Hepatocyte (in vitro differentiated cells and primary cell): ENCODE measurements around a stretch of chr18.

GRCh38 chr18:12944811-12945263, 3.0 kb upstream of the SEH1L start:
- RAMPAGE, long total RNA = no peak
- RRBS = no CpG with 5 or more reads among the region's 6 CpGs

GRCh38 chr18:12995456-12996110, 4.4 kb downstream of the CEP192 start:
- RAMPAGE, long total RNA = no peak
- RRBS = no CpG with 5 or more reads among the region's 6 CpGs

DNA sequence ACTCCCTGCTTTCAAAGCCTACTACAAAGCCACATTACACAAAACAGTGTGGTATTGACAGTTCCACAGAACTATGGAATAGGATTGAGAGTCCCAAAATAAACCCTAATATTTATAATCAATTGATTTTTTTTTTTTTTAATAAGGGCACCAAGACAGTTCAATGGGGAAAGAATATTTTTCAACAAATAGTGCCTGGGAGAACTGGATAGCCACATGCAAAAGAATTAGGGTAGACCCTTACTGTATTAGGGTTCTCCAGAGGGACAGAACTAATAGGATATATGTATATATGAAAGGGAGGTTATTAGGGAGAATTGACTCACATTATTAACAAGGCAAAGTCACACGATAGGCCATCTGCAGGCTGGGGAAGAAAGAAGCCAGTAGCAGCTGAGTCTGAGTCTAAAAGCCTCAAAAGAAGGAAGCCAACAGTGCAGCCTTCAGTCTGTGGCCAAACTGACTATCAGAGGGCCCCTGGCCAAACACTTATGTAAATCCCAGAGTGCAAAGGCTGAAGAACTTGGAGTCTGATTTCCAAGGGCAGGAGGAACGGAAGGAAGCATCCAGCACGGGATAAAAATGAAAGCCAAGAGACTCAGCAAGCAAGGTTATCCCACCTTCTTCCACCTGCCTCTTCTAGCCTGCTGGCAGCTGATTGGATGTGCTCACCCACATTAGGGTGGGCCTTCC, 108.1 kb upstream of the LDLRAD4 start:
- RAMPAGE, long total RNA = no peak
- RRBS = no CpG with 5 or more reads among the region's 3 CpGs

DNA sequence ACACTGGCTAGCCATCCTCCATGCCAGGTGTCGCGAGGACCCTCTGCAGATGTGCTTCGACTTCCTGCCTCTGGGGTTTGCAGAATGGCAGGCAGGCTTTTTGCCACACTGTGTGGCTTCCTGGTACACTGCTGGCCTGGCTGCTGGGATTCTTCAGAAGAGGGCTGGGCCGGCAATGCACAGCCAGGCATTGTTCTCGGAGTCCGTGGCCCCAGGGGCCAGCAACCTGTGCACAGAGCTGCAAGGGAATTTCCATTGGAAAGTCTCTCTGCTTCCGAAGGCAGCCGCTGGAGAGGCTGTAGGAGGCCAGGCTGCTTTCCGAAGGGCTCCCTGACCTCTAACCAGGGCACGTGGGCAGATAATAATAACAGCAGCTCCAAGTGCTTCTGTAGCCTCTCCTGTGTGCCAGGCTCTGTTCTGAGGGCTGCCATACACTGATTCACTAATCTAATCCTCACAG, 4.8 kb downstream of the LDLRAD4 start:
- RAMPAGE, long total RNA = no peak
- RRBS = no CpG with 5 or more reads among the region's 10 CpGs

- RAMPAGE, long total RNA = no peak
- RRBS = no CpG with 5 or more reads among the region's 11 CpGs
Measured at GRCh38 chr18:13279239-13279545, 60.6 kb downstream of the LDLRAD4 start.

DNA sequence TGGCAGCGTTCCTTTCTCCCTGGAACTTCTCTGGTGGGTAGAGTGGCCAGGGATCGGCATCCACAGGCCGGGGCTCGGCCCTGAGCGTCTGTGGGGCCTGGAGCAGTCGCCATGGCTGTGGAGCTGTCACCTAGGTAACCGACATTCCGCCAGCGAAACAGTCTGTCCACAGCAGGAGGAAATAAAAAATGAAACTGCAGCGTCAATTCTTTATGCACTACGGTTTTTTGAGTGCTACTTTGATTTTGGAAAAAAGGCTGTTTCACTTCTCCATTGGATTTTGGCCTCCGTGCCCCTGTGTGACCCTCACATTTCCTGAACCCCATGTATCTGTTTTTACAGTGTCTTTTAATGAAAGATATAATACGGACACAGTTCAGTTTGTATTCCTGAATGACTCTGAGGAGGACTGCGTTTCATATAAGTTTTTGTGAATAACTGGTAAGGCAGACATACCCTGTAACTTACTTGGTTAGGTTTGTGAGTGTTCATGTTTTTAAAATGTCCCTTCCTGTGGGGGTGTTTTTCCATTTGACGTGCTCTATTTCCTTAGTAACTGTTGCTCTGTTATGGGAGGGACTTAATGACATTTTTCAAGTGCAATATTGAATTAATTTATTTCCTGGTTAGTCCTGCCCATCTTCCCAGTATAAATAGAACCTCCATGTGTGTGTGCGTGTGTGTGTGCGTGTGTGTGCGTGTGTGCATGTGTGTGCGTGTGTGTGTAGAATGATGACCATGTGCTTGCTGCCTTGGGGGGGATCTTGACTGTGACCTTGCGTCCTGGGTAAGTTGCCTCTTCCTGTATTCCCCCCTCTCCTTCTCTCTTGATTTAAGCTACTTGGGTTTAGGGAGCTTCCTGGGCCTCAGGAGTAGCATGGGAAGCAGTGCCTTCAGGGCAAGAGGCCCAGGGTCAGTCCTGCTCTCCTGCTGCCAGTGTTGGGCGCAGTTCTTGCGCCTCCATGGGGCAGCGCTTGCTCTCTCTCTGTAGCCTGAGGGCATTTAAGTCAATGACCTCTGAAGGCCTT, 163.7 kb downstream of the LDLRAD4 start:
- RAMPAGE, long total RNA = no peak
- RRBS = no CpG with 5 or more reads among the region's 23 CpGs

GRCh38 chr18:13438680-13439110, 220.1 kb downstream of the LDLRAD4 start:
- RAMPAGE, long total RNA = no peak
- RRBS = no CpG with 5 or more reads among the region's 5 CpGs

DNA sequence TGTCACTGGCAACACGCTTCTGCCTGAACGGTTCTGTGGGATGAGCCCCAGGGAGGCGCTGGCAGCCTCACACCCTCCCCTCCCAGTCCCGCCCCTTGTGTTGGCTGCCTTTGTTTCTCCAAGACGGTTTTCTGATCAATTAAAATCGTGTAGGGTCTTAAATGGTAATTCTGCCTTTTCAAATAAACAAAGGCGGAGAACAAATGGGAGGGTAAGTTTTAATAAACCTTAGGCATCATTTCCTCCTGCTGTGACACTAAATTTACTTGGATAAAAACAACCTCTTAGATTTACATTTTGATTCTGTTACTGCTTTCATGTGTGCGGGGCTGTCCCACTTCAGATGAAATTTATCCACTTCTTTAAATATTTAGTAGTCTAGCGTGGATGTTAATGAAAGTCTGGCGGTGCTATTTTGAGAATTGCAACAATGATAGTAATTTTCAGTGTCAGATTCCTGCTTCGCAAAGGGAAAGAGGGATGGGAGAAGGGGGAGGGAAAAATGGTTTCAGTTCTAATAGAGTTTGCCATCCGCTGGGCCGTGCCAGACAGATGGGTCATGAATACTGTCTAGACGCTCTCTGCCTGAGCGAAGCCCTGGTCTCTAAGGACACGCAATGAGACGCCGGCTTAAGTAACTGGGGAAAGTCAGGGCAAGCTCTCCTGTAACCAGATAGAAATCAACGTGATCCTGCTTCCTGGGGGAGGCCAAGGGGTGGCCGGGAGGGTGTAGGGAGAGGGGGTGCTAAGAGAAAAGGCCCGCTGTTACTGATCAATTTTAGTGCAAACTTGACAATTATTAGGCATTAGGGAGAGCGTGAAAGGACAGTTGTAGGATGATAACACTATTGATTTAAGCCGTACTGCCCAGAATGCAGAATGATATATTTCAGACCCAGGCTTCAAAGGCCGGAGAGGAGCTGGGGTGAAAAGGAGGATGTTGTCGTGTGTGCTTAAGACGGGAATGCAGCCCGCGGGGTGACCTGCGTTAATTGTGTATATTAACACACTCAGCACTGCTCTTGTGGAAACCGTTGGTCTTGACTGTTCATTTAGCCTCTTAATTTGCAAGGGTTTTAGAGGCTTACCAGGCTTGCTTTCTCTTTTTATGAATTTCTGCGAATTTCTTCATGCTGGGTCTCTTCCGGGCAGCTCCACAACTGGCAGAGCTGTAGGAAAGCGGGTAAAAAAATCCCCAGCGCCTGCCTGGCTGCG, 229.1 kb downstream of the LDLRAD4 start:
- RAMPAGE, long total RNA = no peak
- RRBS = 79% methylated on average over 2 of the region's 35 CpGs

DNA sequence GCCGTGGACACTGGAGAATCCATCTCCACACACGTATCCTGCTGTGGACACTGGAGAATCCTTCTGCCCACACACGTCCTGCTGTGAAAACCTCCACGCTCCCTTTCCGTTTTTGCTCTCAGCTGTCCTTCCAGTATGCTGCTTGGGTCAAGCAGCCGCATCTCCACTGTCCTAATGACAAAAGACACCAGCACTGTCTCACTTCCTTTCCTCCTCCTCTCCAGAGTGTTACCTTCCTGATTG, 226.7 kb downstream of the FAM210A start:
- RAMPAGE, long total RNA = no peak
- RRBS = no CpG with 5 or more reads among the region's 6 CpGs

DNA sequence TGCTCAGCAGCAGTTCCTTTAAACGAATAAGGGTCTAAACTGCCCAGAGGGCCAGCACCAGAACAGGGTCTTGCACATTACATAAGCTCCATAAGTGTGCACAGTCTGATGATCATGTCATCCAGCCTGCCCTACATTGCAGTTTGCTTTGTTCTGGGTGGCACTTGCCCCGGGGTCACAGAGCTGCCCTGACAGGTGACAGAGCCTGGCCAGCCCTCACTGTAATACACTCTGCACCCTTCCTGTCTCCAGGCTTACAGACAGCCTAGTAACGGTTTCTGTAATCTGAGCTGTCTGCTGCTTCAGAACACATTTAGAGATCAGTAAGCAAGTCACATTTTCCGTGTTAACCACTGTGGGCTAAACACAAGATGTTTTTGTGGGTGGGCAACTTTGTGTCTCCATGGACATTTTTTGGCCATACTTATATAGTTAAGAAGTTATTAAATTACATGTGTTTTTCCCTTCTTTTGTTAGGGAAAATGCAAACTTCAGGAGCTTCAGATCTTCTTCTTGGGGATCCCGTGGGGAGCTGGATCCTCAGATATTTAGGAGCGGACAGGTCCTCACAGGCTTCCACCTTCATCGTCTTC, 213.2 kb downstream of the FAM210A start:
- RAMPAGE, long total RNA = no peak
- RRBS = no CpG with 5 or more reads among the region's 7 CpGs

DNA sequence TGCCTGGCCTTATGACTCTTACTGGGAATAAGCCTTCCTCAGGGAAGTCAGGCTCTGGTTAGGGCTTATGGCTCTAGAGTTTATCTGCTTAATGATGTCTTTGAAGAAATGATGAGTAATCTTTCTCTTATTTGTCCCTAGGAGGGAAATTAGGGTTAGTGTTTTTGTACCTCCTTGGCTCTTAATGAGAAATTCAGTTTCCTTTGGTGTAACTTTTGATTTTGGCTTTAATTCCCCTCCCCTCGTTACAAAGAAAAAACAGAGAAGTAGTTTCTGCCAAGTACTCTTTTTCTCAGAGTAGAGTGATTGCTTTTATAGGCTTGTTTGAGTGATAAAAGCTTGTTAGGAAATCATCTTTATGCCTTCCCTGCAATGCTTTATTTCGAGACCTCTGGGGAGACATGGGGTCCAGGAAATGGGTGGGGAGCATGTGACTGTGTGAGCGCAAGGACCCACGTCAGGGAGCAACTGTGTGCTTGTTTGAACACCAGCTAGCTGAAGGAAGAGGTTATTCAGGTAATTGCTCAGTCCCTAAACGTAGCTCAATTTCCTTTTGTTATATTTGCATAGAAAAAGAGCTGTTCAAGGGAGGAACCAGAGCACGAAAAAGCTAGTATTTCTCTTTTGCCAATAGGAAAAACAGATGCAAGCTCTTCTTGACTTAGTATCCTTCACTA, 187.4 kb downstream of the FAM210A start:
- RAMPAGE, long total RNA = no peak
- RRBS = no CpG with 5 or more reads among the region's 6 CpGs

- RAMPAGE, long total RNA = no peak
Measured at GRCh38 chr18:13579377-13579681, 147.0 kb downstream of the FAM210A start.

DNA sequence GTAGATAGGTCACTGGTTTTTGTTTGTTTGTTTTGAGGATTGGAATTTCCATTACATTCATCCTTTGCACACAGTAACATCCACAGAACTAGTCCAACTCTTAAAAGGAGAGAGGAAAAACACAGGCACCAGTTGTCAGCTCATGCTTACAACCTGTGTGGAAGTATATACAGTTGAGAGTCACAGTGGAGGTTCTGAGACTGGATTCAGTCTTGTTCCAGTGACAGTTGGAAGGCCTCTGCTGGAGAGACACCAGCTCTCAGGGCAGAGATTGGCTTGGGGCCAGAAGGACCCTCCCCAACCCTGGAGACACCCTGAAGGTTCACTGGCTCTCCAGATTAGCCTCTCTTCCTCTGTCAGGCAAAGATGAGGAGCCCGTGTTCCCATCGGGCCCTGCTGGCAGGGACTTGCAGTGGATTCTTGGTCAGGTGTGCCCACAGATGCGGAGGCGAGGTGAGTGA, 78.7 kb downstream of the FAM210A start:
- RAMPAGE, long total RNA = no peak
- RRBS = no CpG with 5 or more reads among the region's 4 CpGs

- RAMPAGE, long total RNA = no peak
- RRBS = no CpG with 5 or more reads among the region's 5 CpGs
Measured at GRCh38 chr18:13678886-13679496, 47.4 kb downstream of the FAM210A start.

GRCh38 chr18:13734433-13734889, 8.0 kb downstream of the RNMT start:
- RAMPAGE, long total RNA = no peak
- RRBS = no CpG with 5 or more reads among the region's 2 CpGs

DNA sequence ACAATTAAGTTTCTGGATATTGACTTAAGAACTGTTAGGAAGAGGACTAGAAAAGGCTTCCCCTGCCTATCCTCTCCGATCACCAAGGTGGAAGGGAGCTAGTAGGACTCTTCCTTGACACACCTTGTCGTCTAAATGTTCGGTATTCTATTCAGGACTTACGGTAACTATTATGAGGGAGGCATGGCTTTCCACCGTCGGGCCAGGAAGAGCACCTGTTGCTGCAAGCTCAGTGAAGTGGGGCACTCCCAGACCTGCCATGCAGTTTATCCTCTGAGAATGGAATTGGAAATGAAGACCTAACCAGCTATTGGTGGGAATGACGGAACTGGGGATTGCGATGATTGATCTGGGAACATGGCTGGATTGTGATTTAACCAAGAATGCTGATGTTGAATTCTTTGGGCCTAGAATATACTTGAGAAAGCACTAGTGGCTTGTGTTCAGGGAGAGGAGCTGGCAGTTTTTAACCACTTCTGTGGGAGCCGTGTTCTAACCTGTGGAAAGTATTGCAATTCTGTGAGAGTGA, 35.5 kb downstream of the RNMT start:
- RAMPAGE, long total RNA = no peak
- RRBS = no CpG with 5 or more reads among the region's 9 CpGs

GRCh38 chr18:14941214-14941550, 193.2 kb downstream of the ANKRD30B start:
- RAMPAGE, long total RNA = no peak
- RRBS = no CpG with 5 or more reads among the region's 5 CpGs

GRCh38 chr18:14999345-14999985, 251.5 kb downstream of the ANKRD30B start:
- RAMPAGE, long total RNA = no peak
- RRBS = 20% methylated on average over 7 of the region's 80 CpGs

- RAMPAGE, long total RNA = no peak
- RRBS = no CpG with 5 or more reads among the region's 4 CpGs
Measured at GRCh38 chr18:20976881-20977589, 134.6 kb downstream of the ROCK1 start.

GRCh38 chr18:20986718-20987238, 124.8 kb downstream of the ROCK1 start:
- RAMPAGE, long total RNA = no peak
- RRBS = no CpG with 5 or more reads among the region's 4 CpGs